Daoy (cell line): ENCODE data around the gene PTPN9.

- RAMPAGE, long total RNA, result no peak
Measured at GRCh38 chr15:75579163-75579922, at the start of gene PTPN9. Gene PTPN9, minus strand, starts transcription at chr15:75579315.

DNA sequence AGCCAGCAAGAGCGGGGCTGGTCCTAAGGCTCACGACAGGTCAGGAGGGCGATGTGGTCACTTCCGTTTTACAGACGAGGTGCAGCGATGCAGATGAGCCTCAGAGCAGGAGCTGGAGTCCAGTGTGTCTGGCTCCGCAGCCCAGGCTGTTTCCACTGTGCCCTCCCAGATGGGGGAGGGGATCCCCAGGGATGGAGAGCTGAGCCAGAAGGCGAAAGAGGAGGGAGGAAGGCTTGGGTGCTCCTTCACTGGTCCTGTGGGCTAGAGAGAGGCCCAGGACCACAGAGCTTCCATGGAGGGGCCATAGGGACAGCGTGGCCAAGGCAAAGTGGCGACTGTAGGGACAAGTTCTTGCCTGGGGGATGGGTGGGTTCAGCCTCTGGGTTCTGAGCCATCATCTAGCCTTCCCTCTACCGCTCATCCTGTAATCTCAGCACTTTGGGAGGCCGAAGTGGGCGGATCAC lies 5.7 kb downstream of the SNX33 start:
- RAMPAGE, long total RNA, result no peak

GRCh38 chr15:75673982-75674553 lies 26.4 kb downstream of the SNX33 start:
- RAMPAGE, long total RNA, result no peak

- RAMPAGE, long total RNA, result no peak
Measured at GRCh38 chr15:75731631-75732265, 7.9 kb downstream of the ODF3L1 start.

GRCh38 chr15:75737526-75737828 lies 13.6 kb downstream of the ODF3L1 start:
- RAMPAGE, long total RNA, result no peak

DNA sequence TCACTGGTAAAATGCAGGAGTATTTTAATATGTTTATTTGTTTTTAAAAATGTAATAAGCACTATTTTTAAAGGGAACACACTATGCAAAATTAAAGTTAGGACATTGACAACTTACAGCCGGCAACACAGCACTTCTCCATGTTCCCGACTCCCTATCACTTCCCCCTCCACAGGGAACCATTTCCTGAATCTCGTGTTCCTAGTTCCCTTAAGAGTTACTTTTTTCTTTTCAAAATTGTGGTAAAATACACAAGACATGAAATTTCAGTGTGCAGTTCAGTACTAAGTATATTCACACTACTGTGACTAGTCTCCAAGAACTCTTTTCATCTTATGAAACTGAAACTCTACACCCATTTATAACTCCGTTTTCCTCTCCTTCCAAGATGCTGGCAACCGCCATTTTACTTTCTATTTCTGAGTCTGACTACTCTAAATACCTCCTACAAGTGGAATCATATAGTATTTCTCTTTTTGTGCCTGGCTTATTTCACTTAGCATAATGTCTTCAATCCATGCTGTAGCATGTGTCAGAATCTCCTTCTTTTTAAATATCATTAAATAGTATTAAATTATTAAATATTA lies 26.0 kb upstream of the UBE2Q2 start:
- RAMPAGE, long total RNA, result no peak

GRCh38 chr15:75844985-75845646 lies 1.9 kb downstream of the UBE2Q2 start:
- RAMPAGE, long total RNA, result no peak

DNA sequence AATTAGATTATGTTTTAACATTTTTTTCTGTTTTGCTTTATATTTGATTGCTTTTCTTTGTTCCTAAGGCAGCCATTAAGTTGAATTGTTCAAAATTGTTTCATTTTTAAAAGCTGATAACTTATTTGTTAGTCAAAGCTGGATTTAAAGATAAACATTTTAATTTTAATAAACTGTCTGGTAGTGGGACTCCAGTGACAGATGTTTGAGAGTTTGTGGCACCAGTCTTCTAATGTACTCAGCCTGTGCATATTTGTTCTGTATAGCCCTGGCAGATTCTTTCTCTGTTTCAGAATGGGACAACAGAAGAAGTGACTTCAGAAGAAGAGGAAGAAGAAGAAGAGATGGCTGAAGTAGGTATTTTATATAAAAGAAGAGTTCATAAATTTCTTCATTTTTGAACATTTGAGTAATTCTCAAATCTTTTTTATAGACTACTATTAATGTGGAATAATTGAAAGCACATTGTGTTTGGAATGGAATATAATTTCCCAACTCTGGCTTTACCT lies 25.5 kb downstream of the UBE2Q2 start:
- RAMPAGE, long total RNA, result no peak

DNA sequence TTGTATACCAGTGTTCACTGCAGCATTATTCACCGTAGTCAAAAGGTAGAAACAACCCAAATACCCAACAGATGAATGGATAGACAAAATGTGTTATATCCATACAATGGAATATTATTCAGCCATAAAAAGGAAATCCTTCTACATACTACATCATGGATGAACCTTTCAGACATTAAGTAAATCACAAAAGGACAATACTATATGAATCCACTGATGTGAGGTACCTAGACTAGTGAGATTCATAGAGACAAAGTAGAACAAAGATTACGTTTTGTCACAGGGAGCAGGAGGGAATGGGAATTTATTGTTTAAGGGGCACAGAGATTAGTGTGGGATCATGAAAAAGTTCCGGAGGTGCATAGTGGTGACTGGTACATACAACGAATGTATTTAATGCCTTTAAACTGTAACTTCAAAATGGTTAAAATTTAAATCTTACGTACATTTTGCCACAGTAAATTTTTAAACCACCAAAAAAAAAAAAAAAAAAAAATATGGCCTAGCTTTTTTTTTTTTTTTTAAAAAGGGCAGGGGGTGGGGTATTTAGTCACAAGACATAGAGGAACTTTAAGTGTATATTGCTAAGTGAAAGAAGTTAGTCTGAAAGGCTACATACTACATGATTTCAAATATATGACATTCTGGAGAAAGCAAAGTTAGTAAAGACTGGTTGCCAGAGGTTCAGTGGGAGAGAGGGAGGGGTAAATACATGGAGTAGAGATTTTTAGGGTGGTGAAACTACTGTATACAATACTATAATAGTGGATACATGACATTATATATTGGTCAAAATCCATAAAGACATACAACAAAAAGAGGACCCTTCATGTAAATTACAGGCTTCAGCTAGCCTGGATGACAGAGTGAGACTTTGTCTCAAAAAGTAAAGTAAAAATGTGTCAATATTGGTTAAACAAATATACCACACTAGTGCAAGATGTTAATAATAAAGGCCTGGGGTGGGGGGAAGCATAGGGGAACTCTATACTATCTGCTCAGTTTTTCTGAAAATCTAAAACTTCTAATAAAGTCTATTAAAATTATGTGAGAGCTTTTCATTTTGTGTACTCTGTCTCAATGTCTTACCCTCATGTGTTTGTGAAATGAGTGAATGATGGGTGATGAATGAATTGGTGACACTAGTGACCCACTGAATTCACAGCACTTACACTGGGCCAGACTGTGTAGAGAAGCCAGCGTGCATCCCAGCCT lies 38.2 kb downstream of the FBXO22 start:
- RAMPAGE, long total RNA, result no peak

DNA sequence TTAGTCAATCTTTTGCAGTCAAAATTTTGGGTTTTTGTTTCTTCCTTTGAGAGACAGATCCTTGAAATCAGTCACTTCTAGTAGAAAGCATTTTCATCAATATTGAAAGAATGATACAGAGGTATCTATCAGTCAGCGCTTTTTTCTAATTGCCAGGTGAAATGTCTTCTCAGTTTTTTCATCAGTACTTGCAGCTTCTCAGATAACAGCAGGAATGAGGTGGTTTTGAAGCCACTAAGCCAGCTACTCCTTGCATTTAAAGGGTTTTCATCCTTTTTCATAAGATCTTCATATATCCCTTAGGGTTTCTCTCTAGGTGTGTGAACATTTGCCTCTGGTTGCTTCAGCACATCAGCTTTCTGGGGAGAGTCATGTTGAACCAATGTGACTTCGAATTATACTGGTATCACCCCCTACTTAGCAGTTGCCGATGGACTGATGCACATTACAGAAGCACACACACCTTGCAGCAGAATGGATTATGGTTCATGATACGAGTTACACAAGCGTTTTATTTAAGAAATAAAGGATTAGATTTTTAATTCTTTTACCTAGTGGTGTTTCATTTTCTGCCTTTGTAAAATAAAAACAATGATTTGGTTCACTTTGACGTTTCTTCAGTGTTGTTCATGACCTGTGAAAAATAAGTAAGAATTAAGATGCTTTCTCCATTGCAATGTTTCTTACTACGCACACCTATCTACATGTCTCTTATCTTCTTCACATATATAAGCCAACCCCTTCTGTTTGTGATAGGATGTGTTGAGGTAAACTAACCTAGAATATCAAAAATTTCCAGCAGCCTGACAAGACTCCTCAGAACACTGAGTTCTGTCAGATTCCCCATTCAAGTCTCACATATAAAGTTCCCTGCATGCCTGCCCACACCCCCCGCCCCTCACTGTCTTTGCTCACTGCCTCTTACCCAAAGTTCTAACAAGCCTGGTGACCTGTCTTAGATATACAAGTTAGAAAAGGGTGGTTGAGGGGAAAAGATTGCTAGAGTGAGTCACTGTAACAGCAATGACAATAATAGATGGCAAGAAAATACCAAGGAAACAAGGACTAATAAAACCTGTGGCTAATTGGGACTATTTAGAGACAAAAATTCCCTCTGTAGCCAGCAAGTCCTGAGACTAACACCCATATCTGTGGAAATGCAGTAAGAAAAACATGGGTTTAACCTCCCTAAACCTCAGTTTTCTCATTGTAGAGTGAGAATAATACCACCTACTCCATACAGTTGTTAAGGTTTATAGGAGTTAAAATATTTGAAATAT lies 39.8 kb downstream of the FBXO22 start:
- RAMPAGE, long total RNA, result no peak

DNA sequence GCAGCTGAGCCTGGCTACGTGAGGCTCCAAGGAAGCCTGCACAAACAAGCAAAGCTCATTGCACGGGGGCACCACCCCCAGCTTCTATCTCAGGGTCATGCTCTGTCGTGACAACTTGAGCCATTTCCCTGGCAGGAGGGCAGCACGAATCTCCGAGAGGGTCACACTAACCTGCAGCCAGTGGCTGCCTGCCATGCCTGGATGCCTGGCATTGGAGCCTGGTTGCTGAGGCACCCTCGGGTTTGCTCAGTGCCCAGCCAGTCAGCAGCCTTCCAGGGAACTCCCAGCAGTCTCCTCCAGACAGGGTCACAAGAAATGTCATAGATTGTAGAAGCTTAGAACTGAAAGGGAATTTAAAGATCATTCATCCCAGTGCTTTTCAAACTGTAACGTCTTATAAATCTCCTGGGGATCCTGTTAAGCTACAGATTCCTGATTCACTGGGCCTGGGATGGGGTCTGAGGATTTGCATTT lies 48.3 kb downstream of the TMEM266 start:
- RAMPAGE, long total RNA, result no peak

DNA sequence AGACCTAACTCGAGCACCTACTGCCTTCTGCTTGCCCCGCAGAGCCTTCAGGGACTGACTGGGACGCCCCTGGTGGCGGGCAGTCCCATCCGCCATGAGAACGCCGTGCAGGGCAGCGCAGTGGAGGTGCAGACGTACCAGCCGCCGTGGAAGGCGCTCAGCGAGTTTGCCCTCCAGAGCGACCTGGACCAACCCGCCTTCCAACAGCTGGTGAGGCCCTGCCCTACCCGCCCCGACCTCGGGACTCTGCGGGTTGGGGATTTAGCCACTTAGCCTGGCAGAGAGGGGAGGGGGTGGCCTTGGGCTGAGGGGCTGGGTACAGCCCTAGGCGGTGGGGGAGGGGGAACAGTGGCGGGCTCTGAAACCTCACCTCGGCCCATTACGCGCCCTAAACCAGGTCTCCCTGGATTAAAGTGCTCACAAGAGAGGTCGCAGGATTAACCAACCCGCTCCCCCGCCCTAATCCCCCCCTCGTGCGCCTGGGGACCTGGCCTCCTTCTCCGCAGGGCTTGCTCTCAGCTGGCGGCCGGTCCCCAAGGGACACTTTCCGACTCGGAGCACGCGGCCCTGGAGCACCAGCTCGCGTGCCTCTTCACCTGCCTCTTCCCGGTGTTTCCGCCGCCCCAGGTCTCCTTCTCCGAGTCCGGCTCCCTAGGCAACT lies 4.6 kb downstream of the ISL2 start:
- RAMPAGE, long total RNA, result no peak

DNA sequence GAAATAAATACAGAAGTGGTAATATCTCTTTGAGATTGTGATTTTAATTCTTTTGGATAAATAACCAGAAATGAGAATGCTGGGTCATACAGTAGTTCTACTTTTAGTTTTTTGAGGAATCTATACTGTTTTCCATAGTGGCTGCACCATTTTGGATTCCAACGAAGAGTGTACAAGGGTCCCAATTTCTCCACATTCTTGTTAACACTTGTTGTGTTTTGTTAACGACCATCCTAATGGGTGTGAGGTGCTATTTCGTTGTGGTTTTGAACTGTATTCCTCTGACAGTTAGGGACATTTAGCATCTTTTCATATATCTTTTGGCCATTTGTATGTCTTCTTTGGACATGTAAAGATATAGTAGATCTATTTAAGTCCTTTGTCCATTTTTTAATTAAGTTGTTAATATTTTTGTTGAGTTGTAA lies 153.5 kb downstream of the ISL2 start:
- RAMPAGE, long total RNA, result no peak

DNA sequence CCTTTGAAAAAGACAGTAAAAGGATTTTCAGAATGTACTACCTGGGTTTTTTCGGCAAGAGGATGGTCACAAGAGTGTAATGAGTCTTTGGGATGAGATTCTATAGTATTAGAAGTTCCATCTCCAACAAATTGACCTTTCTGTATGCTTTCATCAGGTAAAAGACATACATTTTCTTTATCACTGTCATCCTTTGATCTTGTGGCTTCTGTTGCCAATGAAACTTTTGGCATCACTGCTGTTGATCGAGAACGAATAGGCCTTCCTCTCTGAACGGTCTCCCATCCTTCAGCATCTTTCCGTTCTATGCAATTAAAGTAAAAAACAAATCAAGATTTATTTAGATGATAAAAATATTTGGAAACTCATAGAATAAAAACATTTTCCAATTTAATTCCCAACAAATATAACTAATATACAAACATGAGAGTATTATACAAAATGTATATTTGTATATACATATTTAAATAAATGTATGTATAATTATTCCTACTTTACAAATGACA lies 130.3 kb downstream of the SCAPER start:
- RAMPAGE, long total RNA, result no peak

DNA sequence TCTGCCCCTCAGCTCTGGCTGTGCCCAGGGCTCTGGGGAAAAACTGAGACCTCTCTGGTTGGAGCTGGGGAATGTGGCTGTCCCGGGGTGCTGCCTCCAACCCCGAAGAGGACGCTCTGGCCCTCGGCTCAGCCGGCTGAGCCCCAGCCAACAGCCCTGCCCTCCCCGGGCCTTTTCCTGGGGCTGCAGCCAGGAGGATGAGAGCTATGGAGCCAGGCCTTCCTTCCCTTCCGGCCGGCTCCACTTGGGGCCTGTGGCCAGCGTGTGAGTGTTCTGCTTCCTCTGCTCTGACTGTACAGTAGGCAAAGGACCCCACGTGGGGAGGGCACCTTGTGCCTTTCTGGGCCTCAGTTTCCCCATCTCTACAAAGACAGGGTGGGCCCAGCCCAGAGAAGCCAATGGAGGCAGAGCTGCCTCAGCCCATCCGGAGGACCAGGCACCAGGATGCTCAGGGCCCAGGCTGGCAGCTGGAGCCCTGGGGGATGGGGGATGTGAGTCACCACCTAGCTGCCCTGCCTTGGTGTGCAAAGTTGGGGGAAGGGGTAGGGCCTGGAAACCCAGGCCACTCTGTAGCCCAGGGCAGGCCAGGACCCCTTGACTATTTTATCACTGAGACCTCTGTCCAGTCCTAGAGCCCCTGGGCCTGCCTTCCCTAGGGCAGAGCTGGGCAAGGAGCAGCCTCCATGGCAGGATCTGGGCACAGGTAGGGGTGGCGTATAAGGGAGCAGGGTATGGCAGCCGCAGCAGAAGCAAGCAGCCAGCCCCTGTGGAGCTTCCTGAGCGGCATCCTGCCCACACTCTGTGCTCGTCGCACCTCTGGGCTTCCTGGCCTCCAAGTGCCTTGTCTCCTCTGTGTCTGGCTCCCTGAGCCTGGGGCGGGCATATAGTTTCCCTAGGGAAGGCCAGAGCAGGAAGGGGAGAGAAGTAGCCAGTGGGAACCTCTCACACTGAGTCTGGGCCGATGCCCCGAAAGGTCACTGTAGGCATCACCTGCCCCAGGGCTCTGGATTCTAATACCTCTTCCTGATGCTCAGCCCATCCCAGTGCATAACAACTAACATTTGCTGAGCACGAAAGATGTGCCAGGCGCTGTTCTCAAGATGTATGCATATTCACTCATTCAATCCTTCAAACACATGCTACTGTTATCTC lies 1.8 kb downstream of the PSTPIP1 start:
- RAMPAGE, long total RNA, result no peak

DNA sequence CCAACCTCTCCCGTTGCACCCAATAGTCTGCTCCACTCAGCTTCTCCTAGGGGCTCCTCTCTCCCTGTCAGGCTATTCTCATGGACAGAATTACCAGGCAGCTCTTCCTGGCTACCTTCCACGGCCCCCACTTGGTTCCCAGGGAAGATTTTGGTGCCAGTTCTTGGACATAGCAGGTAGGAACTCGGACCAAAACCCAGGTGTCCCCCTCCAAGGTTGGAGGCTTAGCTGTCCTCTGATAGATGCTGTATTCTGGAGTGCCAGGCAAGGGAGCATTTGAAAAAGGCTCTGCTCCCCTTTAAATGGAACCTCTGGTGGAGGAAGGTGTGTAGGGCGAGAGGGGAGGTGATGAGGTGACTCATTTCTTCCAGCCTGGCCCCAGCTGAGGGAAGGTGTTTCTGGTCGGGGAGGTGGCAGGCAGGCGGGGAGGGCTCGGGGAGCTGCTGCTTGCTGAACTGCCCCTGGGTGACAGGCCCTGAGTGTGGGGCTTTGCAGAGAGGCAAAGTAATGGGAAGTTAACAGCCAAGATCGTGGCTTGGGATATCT lies 18.7 kb downstream of the PSTPIP1 start:
- RAMPAGE, long total RNA, result no peak

DNA sequence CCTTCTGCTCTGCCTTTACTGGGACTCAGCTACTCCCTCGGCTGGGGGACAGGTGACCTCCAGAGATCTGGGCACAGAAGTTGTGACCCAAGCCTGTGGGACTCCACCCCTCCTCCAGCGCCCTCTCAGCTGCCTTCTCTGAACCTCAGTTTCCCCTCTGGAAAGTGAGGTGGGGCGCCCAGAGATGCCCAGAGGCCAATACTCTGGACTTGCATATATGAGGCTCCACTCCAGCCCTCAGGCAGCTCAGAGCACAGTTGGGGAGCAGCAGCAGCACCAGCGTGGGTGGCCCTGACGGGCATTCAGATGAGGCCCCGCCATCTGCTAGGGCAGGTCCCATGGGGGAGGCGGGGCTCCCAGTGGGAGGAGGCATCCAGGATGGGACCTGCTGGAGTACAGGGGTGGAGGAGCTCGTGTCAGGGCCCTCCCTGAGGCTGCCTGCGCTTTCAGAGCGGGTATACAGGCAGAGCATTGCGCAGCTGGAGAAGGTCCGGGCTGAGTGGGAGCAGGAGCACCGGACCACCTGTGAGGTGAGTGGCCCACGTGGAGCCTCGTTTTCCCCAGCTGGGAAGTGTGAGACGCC lies 35.2 kb downstream of the PSTPIP1 start:
- RAMPAGE, long total RNA, result no peak

GRCh38 chr15:77045140-77045981 lies 25.5 kb downstream of the TSPAN3 start:
- RAMPAGE, long total RNA, result no peak

- RAMPAGE, long total RNA, result no peak
Measured at GRCh38 chr15:77109567-77109940, 38.6 kb upstream of the TSPAN3 start.

DNA sequence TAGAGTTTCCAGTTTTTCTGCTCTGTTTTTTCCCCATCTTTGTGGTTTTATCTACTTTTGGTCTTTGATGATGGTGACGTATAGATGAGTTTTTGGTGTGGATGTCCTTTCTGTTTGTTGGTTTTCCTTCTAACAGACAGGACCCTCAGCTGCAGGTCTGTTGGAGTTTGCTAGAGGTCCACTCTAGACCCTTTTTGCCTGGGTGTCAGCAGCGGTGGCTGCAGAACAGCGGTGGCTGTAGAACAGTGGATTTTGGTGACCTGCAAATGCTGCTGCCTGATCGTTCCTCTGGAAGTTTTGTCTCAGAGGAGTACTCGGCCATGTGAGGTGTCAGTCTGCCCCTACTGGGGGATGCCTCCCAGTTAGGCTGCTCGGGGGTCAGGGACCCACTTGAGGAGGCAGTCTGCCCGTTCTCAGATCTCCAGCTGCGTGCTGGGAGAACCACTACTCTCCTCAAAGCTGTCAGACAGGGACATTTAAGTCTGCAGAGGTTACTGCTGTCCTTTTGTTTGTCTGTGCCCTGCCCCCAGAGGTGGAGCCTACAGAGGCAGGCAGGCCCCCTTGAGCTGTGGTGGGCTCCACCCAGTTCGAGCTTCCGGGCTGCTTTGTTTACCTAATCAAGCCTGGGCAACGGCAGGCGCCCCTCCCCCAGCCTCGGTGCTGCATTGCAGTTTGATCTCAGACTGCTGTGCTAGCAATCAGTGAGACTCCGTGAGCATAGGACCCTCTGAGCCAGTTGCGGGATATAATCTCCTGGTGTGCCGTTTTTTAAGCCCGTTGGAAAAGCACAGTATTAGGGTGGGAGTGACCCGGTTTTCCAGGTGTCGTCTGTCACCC lies 84.9 kb upstream of the TSPAN3 start:
- RAMPAGE, long total RNA, result no peak